ENCODE results near the gene PSTK.

- RRBS: under 1% methylated on average over 41 of the region's 86 CpGs
Observed at GRCh38 chr10:122979942-122981170, at the start of gene PSTK. TSS of gene PSTK (plus strand) at chr10:122980401.

DNA sequence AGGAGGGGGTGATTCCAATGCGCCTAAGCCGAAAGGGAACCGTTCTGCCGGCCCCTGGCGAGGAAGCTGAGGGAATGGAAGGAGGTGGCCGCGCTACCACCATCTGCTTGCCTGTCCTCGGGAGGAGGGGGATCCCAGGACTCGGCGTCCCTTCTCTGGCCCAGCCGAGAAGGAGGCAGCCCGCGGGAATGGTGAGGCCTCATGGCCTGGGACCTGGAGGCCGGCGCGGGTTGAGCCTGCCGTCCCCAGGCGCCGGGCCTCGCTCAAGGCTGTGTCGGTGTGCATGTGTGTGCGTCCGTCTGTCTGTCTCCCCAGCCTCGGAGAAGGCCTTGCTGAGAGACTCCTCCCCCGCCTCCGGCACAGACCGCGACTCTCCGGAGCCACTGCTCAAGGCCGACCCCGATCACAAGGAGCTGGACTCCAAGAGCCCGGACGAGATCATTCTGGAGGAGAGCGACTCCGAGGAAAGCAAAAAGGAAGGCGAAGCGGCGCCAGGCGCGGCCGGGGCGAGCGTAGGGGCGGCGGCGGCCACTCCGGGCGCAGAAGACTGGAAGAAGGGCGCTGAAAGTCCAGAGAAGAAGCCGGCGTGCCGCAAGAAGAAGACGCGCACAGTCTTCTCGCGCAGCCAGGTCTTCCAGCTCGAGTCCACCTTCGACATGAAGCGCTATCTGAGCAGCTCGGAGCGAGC lies 1.1 kb downstream of the HMX3 start:
- RRBS: 74% methylated on average over 23 of the region's 61 CpGs

DNA sequence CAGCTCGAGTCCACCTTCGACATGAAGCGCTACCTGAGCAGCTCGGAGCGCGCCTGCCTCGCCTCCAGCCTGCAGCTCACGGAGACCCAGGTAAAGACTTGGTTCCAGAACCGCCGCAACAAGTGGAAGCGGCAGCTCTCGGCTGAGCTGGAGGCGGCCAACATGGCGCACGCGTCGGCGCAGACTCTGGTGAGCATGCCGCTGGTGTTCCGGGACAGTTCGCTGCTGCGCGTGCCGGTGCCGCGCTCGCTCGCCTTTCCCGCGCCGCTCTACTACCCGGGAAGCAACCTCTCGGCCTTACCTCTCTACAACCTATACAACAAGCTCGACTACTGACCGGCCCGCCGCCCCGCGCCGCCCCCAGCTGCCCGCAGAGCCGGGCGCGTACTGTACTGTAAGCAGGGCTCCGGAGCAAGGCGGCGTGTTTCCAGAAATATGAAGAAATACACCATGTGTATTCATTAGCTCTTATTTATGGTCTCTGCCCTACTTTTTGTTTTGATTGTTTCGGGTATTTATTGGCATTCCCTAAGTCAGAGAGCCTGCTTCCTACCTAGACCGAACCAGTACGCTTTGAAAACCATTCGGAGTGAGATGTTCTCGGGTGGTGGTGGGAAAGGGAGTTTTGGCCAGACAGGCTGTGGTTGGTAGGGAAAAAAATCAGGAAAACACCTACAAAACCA lies 2.0 kb downstream of the HMX2 start:
- RRBS: 97% methylated on average over 17 of the region's 52 CpGs

DNA sequence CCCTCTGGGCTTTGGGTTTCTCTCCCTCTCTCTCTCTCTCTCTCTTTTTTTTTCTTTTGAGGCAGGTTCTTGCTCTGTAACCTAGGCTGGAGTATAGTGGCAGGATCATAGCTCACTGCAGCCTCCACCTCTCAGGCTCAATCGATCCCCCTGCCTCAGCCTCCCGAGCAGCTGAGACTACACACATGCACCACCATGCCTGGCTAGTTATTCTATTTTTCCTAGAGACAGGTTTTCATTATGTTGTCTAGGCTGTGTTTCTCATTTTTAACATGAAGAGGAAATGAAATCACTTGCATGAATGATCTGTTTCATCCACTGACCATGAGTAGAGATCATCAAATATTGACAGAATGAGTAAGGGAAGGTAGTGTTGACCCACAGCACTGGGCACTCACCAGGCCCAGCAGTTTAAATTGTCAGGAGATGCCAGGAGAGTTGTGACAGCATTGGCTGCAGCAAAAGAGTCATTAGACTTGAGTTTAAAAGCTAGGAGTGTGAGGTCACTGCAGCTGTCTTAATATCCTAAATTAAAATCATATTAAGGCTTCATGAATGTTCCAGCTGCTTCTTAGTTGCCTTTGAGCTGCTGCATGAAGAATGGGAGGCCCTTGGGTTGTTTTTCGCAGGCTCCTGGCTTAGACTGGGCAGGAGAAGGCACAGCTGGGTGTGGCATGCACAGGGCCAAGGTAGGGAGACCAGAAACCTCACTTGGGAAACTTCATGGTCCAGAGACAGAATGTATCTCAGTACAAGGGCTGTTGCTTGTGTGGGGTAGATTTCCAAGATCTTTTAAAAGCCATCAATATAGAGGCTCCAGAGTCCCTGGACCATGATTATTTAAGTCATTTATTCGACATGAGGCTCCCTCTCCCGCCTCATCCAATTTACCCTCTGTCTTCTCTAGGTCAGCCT lies 49.7 kb downstream of the BUB3 start:
- RRBS: no CpG with 5 or more reads among the region's 5 CpGs

DNA sequence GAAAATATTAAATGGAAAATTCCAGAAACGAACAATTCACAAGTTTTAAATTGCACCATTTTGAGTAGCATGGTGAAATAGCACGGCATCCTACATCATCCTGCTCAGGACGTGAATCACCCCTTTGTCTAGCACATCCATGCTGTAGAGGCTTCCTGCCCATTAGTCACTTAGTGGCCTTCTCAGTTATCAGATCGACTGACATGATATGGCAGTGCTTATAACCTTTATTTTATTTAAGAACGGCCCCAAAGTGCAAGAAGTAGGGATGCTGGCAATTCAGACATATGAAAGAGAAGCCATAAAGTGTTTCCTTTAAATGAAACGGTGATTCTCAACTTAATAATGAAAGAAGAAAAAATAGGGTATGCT lies 82.7 kb downstream of the CPXM2 start:
- RRBS: no CpG with 5 or more reads among the region's 6 CpGs

- RRBS: no CpG with 5 or more reads among the region's 5 CpGs
Observed at GRCh38 chr10:123906176-123906650, 14.6 kb upstream of the CPXM2 start.

- RRBS: 86% methylated on average over 12 of the region's 44 CpGs
Observed at GRCh38 chr10:123972391-123973072, 80.9 kb upstream of the CPXM2 start.

DNA sequence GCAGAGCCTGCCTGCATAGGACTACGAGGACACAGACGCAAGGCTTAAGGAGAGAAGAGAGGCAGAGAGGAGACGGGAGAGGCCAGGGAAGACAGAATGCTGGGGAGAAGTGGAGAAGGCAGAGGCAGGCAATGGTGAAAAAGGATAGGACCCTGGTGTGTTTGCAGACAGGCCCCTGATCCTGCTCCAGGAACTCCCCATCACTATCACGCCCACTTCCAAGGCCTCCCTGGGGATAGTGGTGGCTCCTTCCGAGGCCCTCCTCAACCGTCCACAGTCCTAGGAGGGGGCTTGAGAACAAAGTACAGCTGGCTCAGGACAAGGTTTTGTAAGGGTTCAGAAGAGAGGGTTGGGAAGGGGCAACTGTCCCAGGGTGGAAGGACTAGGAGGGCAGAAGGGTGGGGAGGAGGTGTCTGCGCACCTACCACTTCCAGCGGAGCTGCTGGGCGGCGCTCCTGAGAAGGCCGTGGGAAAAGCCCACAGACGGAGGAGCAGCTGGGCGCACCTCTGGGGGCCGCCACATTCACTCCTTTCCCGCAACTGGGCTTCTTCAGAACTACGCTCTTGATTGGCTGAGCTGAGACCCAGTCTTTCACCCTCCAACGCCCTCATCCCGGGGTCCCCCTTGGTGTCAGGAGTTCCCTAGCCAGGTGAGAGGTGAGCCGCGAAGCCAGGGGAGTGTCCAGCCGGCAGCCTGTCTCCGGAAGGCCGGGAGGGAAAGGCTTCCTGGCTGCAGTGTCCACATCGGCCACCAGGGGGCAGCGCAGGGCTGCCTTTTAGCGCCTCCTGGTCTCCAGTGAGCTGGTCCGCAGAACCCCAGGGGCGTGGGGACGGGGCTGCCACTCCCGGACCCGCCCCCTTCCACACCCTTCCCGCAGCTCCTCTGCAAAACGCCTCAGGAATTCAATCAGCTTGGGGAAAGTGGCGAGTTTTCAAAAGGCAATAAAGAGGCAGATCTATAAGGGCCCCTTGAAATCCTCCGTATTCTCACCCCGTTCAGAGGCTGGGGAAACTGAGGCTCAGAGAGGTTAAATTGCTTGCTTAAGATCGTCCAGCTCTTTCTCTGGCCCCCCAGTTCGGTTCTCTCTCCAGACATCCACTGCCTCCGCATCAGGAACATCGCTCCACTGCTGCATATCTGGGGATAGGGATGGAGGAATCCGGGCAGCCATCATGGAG lies 99.0 kb downstream of the CHST15 start:
- RRBS: 2% methylated on average over 4 of the region's 41 CpGs

DNA sequence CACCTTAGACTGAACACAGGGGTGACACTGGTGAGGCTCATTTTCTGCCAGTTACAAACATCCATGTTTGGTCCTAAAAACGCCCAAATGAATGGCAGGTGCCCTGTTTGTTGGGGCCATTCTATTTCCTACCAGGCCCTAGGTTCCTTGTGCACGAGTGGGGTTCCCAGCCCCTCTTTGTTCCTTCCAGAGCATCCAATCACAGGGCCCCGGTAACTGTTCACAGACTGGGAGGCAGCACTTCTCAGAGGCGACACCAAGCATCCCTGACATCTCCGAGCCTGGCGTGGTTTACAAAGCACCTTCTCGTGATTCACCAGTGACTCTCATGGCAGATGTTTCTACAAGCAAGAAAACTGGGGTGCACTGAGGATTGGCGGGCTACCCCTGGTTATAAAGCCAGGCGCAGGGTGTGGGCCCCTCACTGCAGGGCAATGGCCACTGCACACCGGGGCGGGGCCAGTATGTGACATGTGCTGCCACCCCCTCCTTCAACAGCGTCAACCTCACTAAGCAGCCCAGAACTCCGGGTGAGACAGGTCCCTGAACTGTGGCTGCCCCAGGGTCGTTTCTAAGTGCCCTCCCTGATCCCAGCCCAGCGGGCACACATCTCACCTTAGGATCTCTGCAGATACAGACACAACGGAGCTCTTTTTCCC lies 64.0 kb downstream of the CHST15 start:
- RRBS: 95% methylated on average over 4 of the region's 16 CpGs

DNA sequence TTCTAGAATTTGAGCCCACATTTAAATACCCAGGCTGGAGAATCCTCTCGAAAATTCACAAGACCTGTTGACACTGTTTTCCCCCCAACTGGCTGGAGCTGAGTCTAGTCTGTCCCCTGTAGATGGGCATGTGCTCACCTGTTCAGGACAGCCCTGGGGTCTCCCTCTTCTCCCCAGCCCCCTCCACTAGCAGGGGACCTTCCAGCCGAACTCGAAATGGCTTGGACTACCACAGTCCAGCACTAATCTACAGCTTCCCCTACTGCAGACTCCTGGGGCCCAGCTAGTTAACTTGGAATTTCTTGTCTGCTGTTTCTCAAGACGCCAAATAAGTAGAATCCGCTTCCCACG lies 3.2 kb downstream of the CHST15 start:
- RRBS: no CpG with 5 or more reads among the region's 6 CpGs

- RRBS: no CpG with 5 or more reads among the region's 19 CpGs
Observed at GRCh38 chr10:124151960-124152525, 58.6 kb upstream of the CHST15 start.

GRCh38 chr10:124380865-124381635 lies 37.7 kb downstream of the OAT start:
- RRBS: no CpG with 5 or more reads among the region's 20 CpGs

DNA sequence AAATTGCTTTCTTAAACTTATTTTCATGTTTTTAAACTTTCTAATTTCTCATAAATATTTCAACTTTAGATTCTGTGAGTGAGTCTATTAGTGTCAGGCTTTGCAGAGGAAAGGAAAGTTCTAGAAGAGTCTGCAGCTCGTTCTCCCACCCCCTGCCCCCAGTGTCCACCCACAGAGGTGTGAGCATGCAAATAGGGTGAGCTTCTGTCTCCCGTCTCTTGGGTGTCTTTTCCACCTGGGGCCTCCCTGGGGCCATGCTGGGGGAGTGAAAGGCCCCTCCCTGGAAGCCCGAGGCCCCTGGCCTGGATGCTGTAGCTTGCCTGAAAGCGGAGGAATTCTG lies 85.7 kb downstream of the LHPP start:
- RRBS: no CpG with 5 or more reads among the region's 4 CpGs

GRCh38 chr10:124547651-124548155 lies 86.1 kb downstream of the LHPP start:
- RRBS: no CpG with 5 or more reads among the region's 13 CpGs

- RRBS: no CpG with 5 or more reads among the region's 35 CpGs
Observed at GRCh38 chr10:124610143-124610803, 133.9 kb downstream of the FAM53B start.

DNA sequence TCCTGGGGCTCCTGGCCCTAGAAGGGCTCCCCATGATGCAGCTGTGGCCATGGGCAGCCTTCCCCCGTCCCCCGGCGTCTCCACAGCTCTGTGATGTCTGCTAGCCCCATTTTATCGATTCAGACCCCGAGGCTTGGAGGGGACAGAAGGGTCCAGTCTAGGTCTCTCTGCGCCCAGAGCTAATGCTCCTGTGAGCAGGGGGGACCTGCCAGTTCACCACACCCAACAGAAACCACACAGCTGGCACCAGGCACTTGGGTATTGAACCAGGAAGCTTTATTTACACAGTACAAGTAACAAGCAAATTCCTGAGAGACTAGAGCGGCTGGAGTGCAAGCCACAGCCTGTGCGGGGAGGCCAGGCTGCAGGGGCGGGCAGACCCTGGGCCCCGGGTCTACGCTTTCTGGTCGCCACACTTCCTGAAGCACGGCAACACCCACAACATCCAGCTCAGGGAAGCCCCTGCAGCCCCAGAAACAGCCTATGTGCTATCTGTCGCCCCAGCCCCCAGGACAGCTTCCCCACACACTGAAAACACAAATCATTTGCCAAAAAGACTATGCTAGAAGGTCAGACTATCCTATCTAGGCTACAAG lies 125.0 kb downstream of the FAM53B start:
- RRBS: no CpG with 5 or more reads among the region's 14 CpGs

- RRBS: no CpG with 5 or more reads among the region's 11 CpGs
Observed at GRCh38 chr10:124629365-124630053, 114.7 kb downstream of the FAM53B start.

DNA sequence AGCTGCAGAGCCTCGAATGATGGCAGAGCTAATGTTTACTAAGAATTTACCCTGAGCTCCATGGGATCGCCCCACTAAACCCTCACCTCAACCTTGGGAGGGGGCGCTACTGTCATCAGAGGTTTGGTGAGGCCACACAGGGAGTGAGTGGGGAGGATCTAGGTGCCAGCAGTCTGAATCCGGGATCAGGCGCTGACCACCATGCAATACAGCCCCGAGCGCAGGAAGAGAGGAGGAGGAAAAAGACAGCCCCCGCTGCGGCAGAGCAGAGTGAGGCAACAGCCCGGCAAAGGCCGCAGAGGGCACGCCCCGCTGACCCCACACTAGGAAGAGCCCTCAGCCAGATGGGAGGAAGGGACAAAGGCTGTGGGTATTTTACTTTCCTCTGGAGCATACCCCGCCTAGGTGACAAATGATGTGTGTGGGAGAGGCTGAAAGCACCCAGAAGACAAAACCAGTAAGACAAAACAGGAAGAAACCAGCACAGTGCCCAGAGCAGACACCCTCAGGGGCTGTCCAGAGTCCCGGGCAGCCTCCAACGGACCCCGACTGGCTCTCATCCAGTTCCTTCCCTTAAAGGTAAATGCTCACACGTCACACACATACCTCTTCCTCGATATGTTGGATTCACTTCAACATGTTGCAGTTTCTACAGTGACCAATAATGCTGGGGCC lies 103.4 kb downstream of the FAM53B start:
- RRBS: 2% methylated on average over 5 of the region's 19 CpGs

DNA sequence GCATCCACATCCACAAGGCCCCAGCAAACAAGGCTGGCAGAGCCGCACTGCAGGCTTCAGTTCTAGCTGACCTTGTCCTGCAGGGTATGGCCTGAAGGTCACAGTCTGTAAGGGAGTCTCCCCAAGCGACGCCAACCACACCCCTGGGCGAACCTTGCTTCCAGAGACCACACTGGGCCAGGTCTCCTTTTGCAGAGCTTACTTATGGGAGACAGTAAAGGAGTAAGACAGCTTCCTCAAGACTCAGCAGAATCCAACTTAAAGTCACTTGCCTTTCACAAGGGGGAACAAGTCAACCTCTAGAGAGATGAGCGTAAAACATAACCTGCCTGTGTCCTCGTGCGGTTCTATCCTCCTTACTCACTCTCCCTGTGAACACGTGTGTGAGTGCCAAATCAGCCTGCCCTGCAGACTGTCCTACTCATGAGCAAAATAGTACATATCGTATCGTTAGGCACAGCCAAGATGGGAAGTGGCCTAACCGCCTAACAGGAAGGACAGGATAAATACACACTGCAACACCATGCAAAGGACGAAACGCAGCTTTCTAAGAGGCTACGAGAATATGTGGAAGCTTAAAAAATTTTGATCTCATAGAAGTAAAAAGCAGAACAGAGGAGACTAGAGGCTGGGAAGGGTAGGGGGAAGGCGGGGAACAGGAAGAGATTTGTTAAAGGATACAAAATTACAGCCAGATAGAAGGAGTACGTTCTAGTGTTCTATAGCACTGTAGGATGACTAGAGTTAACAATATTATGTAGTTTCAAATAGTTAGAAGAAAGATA lies 22.6 kb downstream of the FAM53B start:
- RRBS: no CpG with 5 or more reads among the region's 16 CpGs

DNA sequence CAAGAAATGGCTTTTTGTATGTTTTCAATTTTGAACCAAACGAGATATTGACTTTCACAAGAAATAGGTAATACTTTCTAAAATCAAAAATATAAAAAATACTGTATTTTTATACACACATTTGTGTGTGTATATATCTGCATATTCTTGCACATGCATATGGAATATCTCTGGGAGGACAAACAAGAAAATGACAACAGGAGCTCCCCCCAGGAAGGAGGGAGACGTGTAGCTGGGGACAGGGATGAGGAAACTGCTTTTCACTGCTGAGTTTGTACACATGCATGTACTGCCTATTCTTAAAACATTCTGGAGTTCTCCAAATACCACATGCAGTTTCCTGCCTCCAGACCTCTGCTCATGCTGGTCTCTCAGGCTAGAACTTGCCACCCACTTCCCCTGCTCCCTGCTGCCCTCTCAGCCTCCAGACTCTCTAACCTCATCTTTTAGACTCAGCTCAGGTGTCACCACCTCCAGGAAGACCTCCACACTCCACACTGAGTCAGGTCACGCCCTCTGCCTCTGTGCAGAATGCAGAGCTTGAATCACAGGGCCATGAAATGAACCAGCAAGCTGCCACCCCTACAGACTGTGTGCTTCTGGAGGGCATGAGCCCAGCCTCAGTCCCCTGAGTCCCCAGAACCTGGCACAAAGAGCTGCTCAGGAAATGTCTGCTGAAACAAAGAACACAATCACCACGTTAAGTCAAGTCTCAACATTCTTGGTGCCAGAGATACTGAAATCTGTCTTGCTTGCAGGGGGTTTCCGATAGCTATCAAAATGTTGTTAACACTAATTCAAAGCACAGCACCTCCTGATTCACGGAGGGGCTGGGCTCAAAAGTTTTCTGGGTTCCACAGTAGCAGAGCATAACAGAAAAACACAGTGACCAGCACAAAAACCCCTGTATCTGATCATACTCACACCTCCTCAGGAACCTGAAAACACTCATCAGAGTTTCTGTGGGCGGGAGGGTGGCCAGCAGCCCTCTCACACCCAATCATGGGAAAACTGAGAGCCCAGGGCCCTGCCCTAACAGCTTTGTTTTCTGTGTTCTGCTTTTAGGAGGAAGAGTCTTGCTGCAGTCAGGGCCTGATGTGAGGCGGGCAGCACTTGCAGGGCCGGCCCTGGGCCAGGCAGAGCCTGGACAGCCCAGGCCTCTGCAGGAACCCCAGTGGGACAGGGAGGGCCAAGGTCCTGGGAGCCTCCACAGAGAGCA lies 21.2 kb downstream of the FAM53B start:
- RRBS: no CpG with 5 or more reads among the region's 9 CpGs

Data from CMK (cell line).